Osteocyte (in vitro differentiated cells): Measurements from ENCODE around the gene ZNF532.

DNA sequence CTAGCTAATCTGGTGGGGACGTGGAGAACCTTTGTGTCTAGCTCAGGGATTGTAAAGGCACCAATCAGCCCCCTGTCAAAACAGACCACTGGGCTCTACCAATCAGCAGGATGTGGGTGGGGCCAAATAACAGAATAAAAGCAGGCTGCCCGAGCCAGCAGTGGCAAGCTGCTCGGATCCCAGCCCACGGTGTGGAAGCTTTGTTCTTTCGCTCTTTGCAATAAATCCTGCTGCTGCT, 65.5 kb downstream of the TXNL1 start:
- PRO-cap = no peak

GRCh38 chr18:57210299-57210764, 63.4 kb downstream of the BOD1L2 start:
- PRO-cap = no peak

DNA sequence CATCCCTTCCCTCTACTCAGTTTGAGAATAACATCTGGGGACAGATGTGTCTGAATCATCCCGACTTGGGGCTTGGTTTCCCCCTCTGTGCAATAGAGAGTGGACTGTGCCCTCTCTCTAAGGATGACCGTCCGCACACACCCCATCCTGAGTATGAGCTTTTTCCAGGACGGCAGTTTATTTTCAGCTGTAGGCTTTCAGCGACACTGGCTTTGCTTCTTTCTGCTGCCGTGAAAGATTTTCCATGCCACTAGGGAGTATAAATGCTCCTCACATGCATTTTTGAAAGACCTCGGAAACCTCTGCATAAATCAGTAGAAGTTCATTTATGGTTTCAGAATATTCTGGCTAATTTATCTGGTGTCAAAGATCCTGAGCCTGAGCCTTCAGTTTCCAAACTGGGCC, 53.5 kb downstream of the FECH start:
- PRO-cap = no peak

GRCh38 chr18:57581092-57581806, 5.3 kb downstream of the FECH start:
- PRO-cap = no peak

GRCh38 chr18:57719327-57720112, 83.6 kb downstream of the ATP8B1 start:
- PRO-cap = no peak

DNA sequence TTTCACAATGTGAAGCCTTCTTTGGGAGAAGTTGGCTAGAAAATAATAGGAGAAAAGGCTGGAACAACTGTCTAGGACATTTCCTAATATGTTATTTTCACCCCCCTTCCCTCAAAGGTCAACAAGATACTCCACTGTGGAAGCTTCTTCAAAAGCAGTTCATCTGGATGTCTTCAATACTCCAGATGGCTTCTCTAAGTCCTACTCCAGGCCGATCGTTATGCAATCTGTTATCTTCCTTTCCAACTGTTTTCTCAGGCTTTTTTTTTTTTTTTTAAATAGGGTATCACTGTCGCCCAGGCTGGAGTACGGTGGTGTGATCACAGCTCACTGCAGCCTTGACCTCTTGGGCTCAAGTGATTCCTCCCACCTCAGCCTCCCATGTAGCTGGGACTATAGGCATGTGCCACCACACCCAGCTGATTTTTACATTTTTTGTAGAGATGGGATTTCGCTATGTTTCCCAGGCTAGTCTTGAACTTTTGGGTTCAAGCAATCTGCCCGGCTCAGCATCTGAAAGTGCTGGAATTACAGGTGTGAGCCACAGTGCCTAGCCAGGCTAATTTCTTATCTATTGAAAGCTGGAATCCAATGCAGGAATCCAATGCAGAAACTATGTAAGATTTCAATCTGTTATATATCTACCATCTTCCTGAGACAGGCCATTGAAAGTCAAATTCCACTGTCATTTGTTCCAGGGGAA, 26.2 kb downstream of the ATP8B1 start:
- PRO-cap = no peak

DNA sequence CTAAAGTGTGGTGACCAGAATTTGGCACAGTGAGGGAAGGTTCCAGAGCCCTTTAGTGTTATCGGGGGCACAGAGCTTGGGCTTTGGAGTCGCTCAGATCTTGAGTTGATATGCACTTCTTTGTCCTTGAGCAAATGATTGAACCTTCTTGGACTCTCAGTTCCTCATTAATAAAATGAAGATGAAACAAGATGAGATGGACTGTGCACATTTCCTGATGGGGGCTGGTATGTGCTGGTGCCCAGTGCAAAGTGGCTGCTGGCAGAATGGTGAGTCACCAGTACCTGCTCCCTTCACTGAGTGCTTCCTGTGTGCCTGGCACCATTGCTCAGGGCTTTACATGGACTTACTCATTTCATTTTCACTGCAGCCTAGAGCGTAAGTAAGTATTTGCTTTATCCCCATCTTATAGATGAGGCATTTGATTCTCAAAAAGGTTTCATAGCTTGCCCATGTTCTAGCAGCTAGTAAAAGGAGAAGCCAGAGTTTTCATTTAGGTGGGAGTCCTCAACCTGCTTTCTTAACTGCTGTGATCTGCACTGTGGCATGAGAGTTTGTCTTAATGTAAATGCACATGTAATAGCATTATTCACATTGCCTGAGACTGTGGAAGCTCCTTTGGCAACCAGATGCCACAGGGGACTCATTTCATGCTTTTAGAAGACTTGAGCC, 47.4 kb downstream of the NEDD4L start:
- PRO-cap = no peak

DNA sequence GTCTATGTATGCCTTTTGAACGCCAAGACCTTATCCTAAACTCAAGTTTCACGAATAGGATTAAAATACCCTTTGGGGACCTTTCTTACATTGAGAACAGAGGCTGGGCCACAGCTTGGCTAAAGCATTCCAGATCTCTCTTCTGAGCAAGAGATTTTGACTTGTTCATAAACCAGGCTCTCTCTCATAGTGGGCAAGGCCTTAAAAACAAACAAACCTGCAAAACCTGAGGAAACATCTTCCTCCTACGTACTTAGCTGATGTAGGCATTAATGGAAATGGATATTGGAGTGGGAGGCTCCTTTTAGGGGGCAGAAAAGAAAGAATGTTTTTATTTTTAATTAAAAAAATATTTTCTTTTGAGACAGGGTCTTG, 56.4 kb downstream of the NEDD4L start:
- PRO-cap = no peak

DNA sequence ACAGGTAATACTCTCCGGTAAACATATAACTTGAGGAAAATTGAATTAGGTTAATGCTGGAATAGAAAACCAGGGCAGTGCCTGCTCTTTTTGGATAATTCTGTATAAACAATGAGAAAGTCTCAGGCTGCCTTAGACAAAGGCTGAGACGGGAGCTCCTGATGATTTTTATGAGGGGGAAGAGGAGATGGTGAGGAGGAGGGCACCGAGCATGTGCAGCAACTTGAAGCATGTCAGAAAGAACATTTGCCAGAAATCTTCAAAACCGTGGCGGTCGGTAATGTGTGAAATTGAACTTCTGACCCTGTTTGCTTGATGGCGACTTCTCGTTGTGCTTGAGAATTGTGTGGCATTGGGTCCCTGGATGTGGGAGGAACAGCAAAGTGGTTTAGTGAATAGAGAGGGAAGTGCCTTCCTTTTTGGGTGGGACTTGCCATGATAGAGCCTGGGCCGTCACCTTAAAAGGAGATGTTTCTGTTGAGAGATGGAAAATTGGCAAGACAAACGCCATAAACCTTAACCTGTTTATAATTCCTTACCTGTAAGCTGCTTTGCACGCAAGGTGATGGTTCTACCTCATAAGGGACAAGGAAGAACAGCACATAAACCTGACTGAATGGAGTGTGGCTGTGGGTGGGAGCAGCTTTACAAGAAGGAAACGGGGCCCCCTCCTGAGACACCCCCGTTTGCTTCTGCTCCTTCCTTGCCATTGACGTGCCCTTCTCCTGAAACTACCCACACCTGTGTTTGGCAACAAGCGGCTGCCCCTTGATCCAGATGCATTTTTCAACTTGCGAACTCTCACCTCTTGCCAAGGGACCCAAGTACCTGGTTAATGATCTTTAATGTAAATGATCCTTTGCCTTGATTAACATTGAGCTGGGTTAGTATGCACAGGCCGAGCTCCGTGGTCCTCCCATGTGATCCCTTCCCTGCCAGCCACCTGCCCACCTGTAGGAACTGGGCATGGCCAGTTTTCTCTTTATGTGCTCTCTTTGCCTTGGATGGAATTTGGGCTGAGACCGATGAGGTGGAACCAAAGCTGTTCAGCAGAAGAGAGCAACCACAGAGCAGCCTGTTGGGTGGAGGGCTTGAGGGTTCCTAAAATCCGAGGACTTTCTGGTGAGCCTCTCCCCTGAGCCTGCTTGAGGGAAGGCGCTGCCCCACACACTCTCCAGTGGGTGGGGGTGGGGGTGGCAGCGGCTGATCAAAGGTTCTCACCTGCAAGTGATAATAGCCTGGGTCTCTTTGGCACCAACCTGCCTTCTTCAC, 153.2 kb downstream of the NEDD4L start:
- PRO-cap = no peak

- PRO-cap = no peak
Measured at GRCh38 chr18:58215939-58216667, 172.1 kb downstream of the NEDD4L start.

GRCh38 chr18:58280069-58280663, 236.1 kb downstream of the NEDD4L start:
- PRO-cap = no peak

DNA sequence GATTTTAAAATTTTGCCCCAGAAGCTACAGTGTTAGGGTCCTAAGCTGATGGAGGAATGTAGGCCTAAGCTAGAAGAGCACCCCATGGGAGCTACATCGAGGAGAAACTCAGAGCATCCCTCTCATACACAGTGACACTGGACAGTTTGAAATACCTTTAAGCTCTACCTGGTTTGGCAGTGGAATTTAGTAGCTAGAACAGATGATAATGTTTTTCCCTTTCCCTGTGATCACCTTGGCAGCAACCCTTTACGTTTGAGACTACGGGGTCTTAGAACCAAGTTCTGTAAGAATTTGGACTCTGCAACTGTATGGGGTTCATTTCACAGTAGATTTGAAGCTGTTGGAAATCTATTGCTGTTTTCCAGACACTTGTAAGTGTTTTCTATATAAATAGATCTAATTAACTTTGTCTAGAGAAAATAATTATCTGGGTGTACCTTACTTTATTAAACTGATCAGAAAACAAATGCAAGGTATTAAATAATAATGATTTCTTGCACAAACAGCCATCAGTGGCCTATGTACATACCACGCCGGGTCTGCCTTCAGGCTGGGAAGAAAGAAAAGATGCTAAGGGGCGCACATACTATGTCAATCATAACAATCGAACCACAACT, 288.3 kb downstream of the ALPK2 start:
- PRO-cap = no peak

DNA sequence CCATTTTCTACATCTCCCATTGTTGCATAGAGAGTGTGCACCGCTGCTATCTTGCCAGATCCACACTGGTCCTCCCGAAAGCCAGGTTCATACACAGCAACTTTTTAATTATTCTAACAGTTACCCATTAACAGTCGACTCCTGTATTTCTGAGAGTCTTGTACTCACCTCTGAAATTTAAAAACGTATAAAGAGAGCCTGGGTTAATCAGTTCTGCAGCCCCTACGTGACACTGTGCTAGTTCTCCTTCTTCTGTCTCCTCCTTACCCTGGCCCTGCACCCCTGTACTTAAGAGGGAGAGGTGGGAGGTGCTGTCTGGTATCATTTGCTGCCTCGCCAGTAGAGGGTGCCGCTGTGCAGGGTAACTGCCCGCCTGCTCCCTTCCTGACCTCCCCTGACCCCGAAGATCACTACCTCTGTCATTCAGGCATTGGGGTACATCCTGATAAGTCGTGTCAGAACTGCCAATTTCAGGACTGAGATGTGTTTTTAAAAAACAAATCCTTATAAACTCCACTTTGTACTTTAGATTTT, 229.0 kb downstream of the ALPK2 start:
- PRO-cap = no peak

DNA sequence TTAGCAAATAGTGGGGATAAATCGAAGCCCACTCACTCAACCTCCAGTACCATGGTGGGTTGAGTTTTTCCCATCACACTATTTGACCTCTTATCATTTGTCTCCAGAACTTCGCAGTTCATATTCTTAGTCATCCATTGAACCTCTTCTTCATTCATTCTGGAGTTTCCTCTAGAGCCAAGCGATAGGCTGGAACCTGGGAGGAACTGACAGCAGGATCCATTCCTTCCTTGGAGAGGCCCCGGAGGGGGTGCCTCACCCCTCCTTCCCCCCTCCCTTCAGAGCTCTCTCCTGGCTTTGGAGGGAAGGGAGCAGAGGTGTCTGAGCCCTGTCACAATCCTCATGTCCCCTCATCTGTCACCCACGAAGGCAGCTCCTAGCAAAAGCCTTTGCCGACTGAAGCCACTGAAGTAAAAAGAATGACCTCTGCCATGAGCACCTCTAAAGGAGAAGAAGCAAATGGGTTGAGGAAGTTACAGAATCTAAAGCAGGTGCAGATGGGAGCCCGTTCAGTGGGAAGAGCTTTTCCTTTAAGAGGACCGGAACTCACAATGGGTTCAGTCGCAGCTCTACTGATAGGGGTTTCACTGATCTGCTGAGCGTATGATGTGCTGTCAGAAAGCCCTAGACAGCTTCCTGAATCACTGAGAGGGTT, 214.0 kb downstream of the ALPK2 start:
- PRO-cap = no peak

- PRO-cap = no peak
Measured at GRCh38 chr18:58452014-58452899, 176.6 kb downstream of the ALPK2 start.

DNA sequence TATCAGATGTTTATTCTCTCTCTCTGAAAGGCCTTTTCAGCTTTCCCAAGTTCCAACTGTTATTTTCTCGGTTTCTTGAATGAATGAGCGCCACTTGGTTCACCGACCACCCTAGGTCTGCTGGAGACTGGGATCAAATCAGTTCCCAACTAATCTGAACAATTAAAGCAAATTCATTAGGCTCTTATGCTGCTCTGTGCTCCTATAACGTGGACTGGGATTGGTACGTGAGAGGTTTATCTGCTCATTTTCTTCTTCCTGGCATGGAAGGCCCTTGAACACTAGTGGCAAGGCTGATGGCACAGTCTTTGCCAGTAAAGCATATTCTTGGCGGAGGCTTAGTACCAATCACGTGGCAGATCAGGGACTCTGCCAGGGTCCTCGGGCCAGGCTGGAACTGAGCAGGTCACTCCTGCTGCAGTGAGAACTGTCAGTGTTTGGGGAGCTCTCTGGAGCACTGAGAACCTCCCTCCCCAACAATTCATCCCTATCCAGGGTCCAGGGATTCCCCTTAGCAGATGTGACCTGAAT, 3.6 kb upstream of the ALPK2 start:
- PRO-cap = no peak

DNA sequence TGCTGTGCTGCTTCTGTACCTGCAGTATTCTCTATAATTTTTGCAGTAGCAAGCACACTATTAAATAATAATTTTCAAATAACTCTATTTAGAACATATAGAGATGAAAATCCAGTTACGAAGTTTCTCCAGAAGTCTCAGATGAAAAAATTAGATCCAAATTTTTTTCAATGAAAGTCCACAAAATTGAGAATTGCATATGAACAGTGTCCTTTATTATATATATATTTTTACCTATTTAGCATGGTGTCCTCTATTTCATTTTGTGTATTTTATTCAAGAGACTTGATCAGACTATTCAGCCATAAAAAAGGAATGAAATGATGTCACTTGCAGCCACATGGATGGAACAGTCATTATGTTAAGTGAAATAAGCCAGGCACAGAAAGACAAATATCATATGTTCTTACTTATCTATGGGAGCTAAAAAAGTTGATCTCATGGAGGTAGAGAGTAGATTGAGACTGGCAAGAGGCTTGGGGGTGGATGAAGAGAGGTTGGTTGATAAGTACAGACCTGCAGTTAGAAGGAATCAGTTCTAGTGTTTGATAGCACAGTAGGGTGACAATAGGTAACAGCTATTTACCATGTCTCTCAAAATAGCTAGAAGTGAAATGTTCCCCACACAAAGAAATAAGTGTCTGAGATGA, 40.9 kb downstream of the MALT1 start:
- PRO-cap = no peak

GRCh38 chr18:58859147-58859463, 5.6 kb upstream of the ZNF532 start:
- PRO-cap = no peak

- PRO-cap = no peak
Measured at GRCh38 chr18:58864685-58865041, at the start of gene ZNF532. TSS of gene ZNF532 (plus strand) at chr18:58864877.

- PRO-cap = no peak
Measured at GRCh38 chr18:58867182-58867613, 2.5 kb downstream of the ZNF532 start.